Jurkat, Clone E6-1 (cell line): ENCODE measurements around a stretch of chr12.

GRCh38 chr12:27787497-27788093 is 7.6 kb upstream of the MANSC4 start:
- RRBS, result no CpG with 5 or more reads among the region's 4 CpGs

DNA sequence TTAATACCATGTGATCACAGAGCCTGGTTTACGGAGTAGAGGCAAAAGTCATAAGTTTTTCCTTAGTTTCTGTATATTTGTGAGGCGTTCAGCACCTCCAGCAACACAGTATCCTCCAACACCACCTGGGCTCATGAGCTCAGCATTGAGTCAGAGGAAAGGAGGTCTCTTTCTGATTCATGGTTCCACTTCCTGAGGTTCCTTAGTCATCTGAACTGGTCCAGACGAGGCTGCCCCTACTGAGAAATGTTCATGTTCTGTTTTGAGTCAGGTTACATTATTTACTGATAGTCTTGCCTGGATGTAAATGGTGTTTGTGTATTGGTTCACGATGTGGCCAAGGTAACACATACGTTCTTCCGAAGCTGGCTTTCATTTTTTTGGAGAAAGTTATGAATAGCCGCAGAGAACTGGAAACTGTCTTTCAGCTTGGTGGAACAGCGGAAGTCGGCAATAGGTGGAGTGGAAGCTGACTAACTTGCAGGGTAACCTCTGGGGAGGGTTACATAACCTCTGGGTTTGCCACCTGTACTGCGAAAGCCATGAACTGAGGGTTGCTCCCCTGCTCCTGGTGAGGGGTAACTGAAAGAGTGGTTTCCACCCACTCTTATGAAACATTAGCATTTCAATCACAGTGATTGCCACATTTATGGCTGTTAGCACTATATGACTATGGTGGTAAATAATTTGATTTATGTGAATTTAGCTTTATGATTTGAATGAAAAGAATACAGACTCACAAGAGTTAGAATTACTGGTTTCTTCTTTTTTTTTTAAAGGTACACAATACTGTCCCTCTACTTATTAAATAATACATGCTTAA is 42.2 kb upstream of the MANSC4 start:
- RRBS, result no CpG with 5 or more reads among the region's 10 CpGs

- RRBS, result no CpG with 5 or more reads among the region's 5 CpGs
Measured at GRCh38 chr12:28026679-28027087, 54.1 kb upstream of the PTHLH start.

DNA sequence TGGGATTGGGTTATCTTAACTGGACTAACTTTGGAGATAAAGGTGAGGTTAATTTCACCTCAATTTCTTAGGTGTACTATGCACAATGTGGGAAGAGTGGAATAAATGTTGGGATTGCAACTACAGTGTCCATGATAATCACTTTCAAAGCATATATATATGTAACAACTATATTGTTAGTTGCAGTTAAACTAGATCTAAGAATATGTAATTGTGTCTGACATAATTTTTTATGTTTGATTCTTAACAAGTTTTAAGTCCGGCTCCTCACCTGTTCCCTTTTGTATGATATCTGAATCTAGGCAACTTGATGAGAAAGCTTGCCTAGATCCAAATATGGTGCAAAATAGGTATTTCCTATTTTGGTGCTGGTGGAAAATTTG is 4.4 kb upstream of the CCDC91 start:
- RRBS, result no CpG with 5 or more reads among the region's 1 CpG

DNA sequence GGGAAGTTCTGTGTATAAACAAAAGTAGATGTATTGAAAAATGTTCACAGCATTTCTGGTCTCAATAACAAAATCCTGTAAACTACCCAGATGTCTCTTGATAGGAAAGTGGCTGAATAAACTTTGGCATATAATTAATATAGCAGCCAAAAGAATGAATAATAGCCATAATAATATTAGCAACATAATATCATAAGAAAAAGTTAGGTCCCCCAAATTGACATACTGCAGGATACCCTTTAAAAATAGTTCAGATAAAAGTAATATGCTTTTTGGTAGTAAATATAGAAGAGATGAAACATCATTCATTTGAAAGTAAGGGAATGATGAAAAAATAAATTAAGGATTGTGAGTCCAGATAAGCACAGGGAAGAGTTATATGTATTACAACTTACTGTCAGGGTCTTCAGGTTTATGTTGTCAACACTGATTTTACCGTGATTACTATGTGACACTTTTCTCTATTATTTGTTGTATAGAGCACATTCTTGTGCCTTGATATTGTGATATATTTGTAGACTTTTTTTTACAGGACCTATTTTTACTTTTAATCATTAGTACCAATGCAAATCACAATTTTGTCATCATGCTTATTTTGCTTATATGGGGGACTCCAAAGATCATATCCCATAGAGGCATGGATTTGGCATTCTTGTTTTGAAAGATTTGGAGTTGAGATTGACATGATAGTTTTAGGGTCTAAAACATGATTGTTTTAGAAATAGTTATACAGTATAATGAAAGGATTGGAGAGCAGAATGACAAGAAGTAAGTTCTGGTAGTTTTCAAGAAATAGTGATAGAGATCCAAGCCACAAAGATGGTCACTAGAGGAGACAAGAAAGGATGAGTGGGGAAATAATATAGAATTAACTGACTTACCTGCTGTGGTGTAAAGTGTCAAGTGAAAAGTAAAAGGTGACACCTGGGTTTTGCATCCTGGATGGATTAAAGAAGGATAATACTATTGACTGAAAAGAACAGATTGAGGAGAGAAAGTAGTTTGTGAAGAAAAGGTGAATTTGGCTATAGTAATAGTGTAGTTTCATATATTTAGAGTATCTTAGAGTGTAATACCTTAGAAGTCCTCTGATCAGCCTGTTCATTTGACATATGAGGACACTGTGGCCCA is 56.0 kb downstream of the CCDC91 start:
- RRBS, result no CpG with 5 or more reads among the region's 1 CpG

DNA sequence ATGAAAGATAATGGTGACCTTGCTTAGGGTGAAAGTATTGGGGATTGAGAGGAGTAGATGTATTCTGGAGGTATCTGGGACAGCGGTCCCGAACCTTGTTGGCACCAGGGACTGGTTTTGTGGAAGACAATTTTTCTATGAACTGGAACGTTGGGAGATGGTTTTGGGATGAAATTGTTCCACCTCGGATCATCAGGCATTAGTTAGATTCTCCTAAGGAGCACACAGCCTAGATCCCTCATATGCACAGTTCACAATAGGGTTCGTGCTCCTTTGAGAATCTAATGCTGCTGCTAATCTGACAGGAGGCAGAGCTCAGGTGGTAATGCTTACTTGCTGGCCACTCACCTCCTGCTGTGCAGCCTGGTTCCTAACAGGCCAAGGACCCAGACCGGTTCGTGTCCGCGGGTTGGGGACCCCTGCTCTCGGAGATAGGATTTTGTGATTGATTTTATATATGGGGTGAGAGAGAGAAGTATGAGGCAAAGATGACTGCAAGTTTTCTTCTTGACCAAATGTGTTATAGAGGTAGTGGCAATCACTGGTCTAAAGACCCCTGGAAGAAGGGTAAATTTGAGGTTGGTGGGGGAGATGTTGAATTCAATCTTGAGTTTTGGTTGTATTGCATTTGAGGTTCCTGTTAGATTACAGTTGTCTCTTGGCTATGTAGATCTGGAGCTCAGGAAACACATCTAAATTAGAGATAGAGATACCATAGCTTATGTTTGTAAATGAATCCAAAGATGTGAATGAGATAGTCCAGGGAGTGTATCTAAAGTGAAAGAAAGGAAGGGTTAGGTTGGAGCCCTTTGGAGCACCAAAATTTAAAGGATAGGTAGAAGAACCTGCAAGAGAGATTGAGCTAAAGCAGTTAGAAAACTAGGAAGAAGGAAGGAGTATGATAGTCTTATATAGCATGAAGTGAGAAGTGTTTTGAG is 57.7 kb downstream of the CCDC91 start:
- RRBS, result no CpG with 5 or more reads among the region's 10 CpGs

GRCh38 chr12:28274768-28275089 is 84.5 kb downstream of the CCDC91 start:
- RRBS, result no CpG with 5 or more reads among the region's 2 CpGs

DNA sequence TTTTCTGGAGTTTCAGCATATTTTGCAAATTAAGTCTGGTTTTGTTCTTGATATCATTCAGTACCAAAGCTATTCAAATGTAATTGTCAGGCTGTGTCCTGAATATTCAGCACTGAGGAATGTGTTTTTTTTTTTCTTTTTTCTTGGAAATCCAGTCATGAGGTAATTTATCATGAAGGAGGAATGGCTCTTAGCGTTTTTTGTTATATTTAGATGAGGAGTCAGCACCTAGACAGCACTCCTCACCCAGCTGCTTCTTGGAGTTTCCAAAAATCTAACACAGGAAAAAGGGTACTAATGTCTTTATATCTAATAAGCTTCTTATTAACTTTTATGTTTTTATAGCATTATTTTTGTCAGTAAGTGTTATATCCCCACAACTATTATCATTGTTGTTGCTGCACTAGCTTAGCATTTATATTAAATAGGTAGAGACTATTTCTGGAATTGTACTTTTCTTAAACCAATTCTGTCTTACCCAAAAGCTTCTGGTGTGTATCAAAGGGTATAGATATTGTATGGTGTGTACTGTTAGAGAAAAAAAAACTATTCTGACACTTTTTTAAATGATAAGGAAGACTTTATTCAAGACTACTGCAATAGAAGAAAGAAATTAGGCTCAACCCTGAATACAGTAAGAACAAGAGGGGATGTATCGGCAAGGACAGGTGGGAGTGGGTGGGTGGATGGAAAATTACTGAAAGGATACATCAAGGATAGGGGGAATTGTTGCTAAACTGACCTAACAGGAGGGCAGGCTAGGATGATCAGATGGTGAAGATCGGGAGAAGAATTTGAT is 225.8 kb downstream of the CCDC91 start:
- RRBS, result no CpG with 5 or more reads among the region's 3 CpGs

- RRBS, result no CpG with 5 or more reads among the region's 2 CpGs
Measured at GRCh38 chr12:29208166-29208495, 59.1 kb downstream of the FAR2 start.

DNA sequence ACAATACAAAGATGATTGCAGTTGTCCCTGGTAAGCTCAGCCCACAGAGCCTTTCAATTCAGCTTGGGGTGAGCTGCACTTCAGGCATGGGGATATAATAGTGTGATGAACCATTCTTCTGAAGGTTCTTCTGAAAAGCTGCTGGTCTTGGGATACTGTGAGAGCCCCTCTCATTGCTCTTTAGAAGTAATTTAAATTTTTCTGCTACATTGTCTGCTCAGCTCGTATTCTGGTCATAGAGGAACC is 74.5 kb downstream of the FAR2 start:
- RRBS, result no CpG with 5 or more reads among the region's 1 CpG

DNA sequence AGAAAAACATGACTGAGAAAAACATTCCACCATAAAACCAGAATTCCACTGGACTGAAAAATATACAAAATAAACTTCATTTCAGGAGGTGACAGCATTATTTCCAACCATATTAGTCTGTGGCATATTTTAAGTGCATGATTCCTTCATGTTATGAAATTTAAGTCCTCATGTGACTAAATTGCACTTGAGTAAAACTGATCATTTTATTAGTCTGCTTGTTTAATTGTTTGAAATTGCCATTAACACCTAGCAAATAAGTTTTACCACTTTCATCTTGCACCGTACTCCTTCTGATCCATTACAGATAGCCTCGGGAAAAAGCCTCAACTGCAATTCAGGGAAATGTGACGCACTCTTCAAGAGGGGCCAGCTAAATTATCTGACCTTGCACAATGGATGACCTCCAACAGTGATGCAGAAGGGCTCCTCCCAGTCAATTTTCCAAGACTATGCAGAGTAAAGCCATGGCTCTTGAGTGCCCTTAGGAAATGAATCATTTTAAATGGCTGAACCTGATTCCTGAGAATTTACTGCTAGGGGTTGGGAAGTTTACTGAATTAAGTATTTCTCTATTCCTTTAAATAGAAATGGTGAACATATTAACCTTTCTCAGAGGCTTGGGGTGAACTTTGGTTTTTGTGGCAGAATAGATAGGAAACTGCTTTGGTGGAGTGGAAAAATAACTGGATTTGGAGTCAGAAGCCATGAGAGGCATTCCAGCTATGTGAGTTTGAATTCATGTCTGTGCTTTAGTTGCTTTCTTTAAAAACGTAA is 64.6 kb upstream of the OVCH1 start:
- RRBS, result no CpG with 5 or more reads among the region's 4 CpGs

GRCh38 chr12:29640008-29640432 is 142.5 kb upstream of the OVCH1 start:
- RRBS, result no CpG with 5 or more reads among the region's 9 CpGs

DNA sequence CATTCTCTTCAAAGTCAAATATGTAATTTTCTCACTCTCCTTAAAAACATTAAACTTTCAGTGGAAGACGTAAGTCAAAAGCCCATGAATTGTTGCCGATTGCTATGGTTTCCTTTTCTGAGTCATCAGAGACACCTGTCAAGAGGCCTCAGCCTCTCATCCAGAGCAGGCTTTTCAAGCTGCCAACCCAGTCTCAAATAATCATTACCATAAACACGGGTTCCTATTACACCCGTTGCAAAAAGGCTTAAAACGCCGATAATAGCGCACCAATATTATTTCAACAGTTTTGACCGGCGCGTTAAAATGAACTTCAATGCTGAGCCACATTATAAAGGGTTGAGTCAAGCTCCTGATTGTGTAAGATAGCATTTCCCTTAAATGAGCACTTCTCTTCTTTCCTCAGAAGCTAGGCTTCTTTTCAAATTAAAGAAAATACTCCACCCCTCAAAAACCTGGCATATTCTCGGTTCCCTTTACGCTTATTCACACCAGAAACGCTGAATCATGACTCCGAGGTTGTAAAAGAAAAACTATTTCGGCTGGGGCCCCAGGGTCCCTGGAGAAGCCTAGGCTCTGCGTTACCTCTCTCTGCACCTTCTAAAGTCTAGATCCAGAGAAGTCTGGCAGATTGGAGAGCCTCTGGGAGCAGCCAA is 1.4 kb downstream of the TMTC1 start:
- RRBS, result no CpG with 5 or more reads among the region's 16 CpGs

DNA sequence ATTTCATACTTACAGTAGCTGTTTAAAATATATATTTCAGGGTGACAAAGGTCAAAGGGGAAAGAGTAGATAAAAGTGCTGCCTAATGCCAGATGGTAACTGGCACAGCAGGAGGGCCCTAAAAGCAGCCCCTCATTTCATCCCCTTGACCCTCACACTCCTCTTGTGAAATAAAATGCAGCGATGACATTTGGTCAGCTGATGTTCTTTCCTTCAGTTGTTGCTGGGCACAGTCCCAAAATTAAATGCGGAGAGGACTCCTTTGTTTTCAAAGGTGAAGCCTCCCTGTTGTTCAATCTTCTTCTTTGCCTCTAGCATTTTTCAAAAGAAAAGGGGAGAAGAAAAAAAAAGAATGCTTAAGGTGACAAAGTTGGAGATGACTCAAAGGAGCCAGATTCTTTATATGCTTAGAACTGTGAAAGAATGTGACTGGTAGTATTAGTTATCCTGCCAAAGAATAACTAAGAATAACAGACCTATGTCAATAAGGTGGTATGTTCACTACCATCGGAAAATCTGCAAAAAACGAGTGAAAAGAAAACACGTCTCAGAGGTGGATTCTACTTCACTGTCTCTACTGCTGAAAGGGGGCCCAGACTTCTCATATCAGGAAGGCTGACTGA is 64.9 kb downstream of the IPO8 start:
- RRBS, result no CpG with 5 or more reads among the region's 5 CpGs

DNA sequence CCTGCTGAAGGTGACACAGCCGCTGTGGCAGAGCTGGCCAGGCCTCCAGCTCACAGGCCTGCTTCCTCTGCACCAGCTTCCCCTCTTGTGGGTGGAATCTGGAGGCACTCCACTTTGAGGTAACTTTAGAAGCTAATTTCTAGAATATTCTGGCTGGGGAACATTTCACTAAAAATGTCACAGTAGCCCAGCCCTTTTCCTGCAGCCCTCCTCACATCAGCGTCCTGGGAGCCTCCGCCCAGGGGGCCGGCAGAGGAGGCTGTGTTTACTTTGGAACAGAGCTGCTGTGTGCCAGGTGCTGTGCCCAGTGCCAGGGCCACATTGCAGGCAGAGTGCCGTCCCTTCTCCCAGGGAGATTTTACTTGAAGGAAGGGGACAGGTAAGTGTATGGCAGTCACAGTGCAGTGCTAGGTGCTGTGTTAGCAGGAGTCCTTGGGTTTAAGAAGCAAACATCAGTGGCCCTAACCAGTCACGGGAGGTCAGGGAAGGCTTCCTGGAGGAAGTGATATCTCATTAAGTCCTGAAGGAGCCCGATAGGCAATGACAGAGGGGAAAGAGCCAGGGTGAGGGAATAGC is 62.3 kb downstream of the TSPAN11 start:
- RRBS, result no CpG with 5 or more reads among the region's 7 CpGs

DNA sequence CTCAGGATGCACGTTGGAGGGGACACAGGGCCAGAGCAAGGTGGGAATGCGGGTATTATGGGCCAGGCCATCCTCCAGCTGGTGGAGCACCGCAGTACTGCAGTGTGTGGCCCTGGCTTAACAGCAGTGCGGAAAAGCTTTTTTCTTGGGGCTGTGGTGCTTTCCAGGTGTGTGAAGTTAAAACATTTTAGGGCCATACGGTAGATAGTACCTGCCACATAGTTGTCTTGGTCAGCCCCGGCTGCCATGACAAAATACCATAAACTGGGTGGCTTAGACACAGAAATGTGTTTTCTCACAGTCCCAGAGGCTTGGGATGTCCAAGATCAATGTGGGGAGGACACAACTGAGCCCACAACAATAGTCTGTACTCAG is 938 bp downstream of the DDX11 start:
- RRBS, result no CpG with 5 or more reads among the region's 6 CpGs

- RRBS, result no CpG with 5 or more reads among the region's 10 CpGs
Measured at GRCh38 chr12:31353765-31354529, 28.0 kb upstream of the SINHCAF start.

DNA sequence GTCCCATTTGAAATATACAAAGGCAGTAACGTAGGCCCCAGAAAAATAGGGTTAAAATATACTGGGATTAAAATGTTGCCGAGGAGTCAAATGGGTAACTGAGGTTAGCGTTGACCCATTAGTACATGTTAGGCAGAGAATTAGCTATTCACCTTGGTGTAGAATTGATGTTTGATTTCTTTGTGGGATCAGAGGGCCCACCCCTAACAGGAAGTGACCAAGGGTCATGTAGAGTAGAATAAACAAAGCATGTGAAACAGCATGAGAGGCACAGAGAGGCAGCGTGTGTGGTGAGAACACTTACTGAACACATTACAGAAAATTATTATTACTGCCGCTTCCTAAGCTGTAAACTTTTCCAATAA is 29.4 kb upstream of the SINHCAF start:
- RRBS, result no CpG with 5 or more reads among the region's 5 CpGs

GRCh38 chr12:31451875-31452567 is 126.1 kb upstream of the SINHCAF start:
- RRBS, result no CpG with 5 or more reads among the region's 7 CpGs